Osteocyte (in vitro differentiated cells): ENCODE measurements around a stretch of chr1.

- PRO-cap: no peak
Observed at GRCh38 chr1:92832592-92833040, 776 bp downstream of the RPL5 start.

DNA sequence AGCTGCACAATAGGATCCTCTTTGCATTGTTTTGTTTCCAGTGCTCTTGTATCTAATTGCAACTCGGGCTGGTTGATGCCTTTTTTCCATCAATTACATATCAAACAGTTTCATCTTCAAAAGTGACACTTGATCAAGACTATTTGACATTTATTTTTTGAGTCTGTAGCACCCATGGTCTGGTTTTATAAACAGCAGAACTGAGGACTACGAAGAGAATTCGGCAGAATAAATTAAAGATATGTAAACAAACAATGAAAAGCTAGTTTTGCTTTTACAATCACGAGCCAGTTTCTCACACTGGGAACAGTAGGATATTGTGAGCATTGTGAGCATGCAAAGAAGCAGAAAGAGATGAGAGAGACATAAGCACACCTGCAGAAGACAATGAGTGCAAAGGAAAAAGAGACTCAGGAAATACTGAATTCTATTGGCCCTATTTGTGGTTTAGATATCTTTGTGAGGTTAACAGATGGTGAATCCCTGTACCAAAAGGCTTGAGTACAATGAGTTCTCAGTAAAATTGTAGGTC, 45.3 kb downstream of the RPL5 start:
- PRO-cap: no peak

GRCh38 chr1:92981016-92981797, 19.9 kb upstream of the DIPK1A start:
- PRO-cap: no peak

- PRO-cap: no peak
Observed at GRCh38 chr1:92990836-92991312, 29.6 kb upstream of the DIPK1A start.

DNA sequence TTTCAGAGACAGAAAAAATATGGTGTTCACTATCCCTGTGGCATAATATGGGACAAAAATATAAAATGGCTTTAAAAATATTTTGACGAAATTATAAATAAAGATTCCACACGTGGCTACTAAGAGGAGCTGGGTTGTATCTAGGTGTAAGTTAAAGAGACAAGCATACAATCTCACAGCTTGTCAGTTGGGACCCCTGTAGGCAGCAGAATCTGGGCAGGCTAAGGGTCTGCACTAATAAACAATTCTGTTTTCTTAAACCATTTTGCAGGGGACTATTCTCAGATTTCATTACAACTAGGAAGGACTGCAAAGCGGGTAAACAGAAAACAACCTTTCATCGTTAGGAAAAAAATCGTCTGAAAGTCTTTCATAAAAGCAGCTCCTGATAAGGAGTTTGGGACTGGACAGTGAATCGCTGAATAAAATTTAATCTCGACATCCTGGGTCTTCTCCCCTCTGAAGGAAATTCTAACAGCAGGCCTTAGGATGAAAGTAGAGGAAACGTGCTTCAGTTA, 589 bp upstream of the MTF2 start:
- PRO-cap: no peak

DNA sequence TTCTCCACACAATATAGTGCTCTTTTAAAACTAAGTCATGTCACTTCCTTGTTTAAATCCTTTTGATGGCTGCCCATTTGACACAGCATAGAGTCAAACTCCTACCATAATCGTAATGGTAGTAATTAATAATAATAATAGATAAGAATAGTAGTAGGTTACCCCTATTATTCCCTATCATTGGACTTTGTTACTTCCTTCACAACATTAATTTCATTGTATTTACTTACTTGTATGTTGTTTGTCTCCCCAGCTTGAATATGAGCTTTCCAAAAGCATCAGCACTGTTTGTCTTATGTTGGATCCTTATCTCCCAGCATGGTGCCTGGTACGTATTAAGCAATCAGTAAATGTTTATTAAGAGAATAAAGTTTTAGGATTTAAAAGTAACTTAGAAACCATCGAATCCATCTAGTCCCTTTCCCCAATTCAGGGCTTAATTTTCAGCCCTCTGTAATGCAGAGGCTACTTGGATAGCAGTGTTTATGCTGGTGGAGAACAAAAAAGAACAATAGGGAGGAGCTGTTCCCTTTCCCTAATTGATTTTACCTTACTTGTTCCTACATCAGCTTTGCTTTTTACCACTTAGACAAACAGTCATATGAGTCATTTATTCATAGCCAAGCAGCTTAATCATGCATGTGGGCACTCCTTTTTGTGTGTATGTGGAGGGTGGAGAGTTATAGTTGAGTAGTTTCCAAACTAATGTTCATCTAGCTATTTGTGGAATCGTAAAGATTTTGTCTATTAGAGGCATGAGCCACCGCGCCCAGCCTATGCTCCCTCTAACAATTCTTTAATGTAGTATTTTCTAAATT, 21.1 kb upstream of the DR1 start:
- PRO-cap: no peak

DNA sequence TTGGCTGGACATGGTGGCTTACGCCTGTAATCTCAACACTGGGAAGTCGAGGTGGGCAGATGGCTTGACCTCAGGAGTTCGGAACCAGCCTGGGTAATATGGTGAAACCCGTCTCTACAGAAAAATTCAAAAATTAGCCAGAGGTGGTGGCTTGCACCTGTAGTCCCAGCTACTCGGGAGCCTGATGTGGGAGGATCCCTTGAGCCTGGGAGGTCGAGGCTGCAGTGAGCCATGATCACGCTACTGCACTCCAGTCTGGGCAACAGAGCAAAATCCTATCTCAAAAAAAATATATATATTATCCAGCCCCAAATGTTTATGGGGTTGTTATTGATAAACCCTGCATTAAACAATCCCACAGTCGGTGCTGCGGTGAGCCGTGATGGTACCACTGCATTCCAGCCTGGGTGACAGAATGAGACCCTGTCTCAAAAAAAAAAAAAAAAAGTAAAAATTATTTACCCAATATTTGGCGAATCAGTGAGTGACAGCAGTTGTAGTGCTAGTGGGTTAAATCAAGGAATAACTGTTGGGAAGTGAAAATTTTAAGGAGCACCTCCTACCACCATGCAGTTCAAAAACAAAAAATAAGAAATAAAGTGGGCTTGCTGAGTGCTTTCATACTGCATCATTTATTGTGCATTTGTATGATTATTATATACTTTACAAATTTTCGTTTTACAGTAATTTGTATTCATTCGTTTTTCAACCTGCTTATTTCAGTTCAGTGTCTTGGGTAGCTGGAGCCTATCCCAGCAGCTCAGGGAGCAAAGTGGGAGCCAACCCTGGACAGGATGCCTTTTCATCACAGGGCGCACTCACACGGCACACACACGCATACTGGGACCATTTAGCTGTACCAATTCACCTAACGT, 21.2 kb downstream of the DR1 start:
- PRO-cap: no peak

DNA sequence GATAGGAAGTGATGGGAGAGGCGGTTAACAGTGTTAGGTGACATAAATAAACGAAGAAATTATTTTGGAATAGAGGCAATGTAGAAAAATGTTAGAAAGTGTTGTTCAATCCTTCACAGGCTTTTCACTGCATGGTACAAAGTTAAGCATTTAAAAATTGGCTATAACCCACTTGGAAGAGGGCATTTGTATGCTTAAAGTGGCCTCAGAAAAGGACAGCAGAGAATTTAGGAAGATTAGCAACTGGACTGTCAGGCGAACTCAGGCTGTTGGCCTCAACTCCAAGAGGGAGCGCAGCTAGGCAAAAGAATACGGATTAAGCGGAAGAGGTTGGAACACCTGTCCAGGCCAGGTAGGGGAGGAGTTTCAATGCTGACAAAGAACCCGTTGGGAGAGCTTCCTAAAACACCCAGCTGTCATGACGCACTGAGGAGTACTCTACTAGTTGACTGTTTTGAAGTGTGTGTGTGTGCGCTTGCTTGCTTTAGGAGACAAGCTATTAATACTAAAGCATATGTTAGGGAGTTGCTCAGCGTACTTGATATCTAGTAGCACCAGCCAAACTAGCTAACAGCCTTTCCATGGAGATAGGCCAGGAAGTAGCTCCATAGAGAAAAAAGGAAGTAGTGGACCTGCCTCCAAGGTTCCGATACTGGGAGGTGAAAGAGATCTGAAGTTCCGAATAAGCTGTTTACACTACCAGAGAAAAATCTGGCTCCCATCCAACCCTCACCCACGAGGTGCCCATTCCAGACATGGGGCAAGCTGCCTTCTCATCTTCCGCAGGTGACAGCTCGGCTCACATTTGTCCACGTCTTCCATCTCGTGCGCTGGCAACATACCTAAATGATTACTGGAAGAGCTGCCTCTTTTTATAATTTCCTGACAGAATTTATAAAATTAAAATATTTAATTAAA, 1.1 kb upstream of the FNBP1L start:
- PRO-cap: no peak

DNA sequence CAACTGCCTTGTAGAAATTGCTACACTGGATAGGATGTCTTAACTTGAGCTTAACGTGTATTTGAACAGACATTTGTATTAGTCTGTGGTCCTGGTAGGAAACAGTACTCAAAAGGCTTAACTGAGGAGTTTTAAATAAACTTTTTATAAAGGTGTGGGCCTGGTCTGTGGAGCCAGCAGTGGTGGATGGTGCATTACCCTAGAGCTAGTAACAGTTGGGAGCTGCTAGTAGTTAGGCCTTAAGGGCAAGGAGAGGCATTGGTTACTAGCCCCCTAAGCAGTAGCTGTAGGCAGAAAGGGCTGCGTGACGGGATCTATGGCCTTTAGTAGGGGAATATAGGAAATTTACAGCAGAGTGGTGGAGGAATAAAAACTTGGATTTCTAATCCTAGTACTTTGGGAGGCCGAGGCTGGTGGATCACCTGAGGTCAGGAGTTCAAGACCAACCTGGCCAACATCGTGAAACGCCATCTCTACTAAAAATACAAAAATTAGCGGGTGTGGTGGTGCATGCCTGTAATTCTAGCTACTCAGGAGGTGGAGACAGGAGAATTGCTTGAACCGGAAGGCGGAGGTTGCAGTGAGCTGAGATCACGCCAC, 25.8 kb downstream of the FNBP1L start:
- PRO-cap: no peak

DNA sequence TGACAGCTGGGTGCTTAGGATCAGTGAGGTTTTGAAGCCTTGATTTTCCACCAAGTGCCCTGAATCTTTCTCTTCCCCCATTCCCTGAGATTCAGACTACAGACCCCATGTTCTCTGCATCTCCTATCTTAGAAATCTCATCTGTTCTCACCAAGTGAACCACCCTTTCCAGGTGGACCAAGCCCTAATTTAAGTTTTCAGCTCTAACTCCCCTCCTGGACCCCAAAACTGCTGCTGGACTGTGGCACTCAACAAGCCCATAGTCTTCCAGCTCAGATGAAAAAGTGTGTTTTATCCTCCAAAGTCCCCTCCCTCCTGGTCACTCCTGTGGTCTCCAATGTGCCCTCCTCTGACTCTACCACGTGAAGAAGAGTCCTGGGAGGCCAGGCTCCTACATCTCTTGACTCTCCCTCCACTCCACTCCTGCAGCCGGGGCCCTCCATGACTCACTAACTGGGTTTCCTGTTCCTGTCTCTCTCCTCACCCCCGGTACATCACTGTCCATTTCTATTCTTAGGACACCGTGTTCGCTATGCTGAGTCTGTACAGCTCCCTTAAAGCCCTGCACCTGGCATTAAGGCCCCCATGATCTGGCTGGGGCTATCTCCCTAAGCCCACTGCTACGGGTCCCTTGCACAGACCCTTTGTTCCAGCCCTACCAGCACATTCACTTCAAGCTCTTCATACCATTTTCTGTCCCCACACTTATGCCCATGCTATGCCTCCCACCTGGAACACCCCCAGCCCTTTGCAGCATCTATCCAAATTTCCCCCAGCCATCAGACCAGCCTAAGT, 93.5 kb downstream of the BCAR3 start:
- PRO-cap: no peak

- PRO-cap: no peak
Observed at GRCh38 chr1:93624038-93624402, 57.6 kb downstream of the BCAR3 start.

GRCh38 chr1:93680620-93681503, 775 bp downstream of the BCAR3 start:
- PRO-cap: bidirectional peak, plus-strand start at chr1:93681022, minus-strand start at chr1:93680834

GRCh38 chr1:93694731-93695336, 13.2 kb upstream of the BCAR3 start:
- PRO-cap: no peak

DNA sequence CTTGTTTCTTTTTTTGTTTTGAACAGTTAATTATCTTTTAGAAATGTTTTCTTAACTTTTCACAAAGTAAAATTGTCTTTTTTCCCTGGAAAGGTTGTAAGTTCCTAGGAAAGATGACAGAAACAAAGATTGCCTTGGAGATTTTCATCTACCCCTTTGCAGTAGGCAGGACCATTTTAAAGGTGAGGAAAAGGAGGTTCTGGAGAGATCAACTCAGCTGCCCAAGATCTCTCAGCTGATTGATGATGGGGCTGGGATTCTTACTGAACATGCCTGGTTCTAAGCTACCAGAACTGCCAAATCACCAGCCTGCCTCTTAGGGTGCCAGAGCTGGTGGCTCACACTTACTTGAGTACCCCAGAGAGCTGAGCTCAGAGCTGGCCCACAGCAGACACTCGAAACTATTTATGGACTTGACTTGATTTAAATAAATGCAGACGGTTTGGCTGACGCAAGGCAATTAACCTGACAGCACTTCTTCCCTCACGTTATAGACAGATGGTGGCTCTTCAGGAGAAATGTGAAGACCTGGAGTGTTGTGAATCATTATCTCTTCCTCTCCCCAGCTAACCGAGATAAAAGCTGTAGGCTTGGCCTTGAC, 33.7 kb upstream of the BCAR3 start:
- PRO-cap: no peak

- PRO-cap: no peak
Observed at GRCh38 chr1:93723167-93723668, 41.6 kb upstream of the BCAR3 start.

DNA sequence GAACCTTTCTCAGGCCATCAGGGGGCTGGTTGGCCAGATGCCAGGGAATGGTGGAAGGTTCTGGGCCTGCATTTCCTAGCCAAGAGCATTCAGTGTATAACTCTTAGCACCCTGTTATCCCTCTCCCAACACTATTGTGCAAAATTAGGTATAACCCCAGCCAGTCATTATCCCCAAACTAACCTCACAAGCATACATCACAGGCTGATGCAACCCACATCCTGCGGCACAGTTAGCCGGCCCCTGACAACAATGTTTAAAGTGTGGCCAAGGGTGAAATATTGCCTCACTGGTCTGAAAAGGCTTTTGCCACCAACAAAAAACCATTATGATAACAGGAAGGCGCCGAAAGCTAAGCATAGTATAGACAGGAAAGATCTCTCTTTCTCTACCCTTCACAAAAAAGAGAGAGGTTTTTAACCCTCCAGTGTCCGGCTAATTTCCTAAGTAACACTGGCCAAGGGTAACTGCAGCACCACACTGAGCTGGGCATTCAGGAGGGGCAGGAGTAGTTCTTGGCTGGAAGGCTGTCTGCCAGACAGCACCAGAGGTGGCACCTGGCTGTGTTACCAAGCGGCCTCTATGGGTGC, 77.4 kb upstream of the BCAR3 start:
- PRO-cap: no peak

- PRO-cap: no peak
Observed at GRCh38 chr1:94202331-94202858, 35.0 kb downstream of the ARHGAP29 start.

DNA sequence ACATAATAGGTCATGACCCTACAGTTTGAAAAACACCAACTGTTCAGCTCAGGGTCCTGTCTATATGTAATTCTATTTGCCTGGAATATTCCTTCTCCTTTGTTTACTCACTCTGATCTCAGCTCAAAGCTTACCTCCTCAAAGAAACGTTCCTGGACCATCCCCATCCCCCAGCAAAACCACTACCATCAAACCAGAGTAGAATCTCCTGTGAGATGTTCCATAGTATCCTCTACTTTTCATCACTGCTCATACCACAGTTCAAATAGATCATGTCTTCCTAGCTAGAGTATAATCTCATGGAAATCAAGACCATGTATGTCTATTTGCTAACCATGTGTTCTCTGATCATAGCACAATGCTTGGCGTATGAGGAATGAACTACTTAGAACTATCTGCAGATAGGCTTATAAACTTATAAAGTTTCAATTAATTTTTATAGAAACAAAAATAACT, 3.5 kb downstream of the ARHGAP29 start:
- PRO-cap: no peak

GRCh38 chr1:94236155-94236741, 1.1 kb downstream of the ARHGAP29 start:
- PRO-cap: no peak

DNA sequence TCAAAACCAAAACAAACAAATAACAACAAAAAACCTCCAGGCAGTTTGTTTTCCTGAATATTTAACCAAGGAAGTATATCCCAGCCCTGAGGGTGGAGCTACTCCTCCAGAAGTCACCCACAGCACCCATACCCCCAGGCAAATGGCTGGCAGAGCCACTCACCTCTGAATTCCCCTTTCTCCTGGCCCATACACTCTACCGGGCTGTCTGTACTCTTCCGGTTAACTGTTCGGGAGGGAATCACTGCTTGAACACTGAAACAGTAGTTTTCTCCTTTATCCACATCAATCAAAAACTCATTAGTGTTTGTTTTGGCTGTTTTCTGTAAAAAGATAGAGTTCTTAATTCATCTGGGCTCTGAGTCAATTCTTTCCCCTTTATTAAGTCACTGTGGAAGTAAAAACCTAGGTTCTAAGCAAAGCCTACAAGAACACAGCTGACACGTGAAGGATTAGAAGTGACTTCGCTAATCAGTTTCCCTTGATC, 9.4 kb downstream of the F3 start:
- PRO-cap: no peak